Metastatic Breast Carcinoma in the Ovary (tissue), 3 donors: ENCODE measurements around a stretch of chr9.

- PRO-cap, 3 experiments: no peak in any of the 3 experiments
Measured at GRCh38 chr9:32457251-32457871, 68.6 kb downstream of the RIGI start.

- PRO-cap, 3 experiments: peak in 3 of 3 experiments; most common plus-strand start chr9:33163132 (in 3); most common minus-strand start chr9:33162810 (in 3)
Measured at GRCh38 chr9:33162373-33163475, 4.4 kb downstream of the B4GALT1 start.

DNA sequence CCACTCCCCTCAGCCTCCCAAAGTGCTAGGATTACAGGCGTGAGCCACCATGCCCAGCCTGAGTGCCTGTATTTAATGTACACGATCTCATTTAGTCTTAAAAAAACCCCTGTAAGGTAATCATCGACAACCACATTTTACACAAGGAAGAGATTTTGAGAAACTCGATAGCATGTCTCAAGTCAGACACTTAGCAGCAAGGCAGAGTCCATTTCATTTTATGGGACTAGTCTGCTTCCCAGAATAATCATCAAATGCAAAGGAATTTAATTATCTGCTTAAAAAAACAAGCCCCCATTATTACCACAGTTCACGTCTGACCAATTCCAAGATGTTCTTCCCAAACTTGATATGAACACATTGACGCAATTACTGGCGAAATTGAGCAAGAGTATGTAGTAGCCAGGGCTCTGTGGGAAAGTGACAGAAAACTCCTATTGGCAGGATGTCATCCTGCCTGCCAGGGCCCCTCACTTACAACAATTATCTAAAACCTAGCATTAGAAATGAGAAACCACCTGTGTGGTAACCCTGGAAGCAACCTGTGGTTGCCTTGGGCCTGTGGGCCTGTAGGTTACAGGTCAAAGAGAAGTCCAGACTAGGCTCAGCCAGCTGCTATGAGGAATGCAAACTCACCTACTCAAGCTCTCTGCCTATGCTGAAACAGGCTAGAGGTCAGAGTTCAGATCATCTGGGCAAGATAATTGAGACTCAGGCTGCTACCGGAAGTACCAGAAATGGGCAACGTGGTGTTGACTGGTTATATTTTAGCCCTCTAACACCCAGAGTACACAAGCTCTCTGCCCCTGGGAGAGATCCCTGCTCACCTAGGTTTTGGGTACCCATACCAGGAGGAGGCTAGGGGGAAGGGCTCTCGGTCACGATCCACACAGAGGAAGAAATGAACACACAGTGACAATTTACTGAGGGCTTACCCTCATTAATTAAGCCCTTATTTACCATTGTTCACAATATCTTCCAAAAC lies 1.6 kb downstream of the B4GALT1 start:
- PRO-cap, 3 experiments: peak in 2 of 3 experiments; most common plus-strand start position 426 of the sequence (in 1); most common minus-strand start position 628 of the sequence (in 2)

- PRO-cap, 3 experiments: no peak in any of the 3 experiments
Measured at GRCh38 chr9:33250094-33251011, 10.4 kb downstream of the SPINK4 start.

DNA sequence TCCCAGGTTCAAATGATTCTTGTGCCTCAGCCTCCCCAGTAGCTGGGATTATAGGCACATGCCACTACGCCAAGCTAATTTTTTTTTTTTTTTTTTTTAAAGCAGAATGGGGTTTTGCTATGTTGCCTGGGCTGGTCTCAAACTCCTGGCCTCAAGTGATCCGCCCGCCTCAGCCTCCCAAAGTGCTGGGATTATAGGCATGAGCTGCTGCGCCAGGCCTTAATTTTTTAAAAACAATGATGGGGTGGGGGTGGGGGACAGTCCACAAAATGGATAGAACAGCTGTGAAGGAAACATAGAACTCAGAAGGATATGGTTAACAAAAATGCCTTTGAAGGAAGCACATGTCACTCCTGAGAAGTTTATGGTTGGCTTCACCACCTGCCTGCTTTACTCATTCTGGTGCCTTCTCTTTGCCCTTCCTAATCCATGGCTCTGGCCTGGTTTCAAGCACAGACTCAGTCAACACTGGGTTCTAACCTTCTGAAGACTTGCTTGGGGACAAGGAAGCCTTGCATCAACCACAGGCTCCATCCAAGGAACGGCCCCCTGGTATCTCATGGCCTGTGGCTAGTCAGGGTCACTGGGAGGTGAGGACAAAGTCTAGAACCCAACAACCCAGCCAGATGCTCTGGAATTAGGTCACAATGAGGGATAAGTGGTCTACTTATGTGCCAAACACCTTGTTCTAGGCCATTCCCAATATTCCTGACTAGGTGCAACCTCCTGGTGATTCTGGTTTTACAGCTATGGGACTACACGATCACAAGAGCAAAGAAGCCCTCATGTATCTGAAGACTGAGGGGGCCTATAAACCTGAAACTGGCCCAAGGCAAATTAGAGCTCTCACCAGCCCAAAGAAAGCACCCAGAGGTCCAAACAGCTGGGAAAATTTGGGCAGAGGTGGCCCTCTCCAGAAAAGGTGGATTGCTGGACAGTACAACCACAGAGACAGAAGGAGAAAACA lies 10.2 kb downstream of the BAG1 start:
- PRO-cap, 3 experiments: no peak in any of the 3 experiments

- PRO-cap, 3 experiments: no peak in any of the 3 experiments
Measured at GRCh38 chr9:33260943-33261644, 3.4 kb downstream of the BAG1 start.

GRCh38 chr9:33329882-33330406 lies 39.6 kb downstream of the NFX1 start:
- PRO-cap, 3 experiments: no peak in any of the 3 experiments

DNA sequence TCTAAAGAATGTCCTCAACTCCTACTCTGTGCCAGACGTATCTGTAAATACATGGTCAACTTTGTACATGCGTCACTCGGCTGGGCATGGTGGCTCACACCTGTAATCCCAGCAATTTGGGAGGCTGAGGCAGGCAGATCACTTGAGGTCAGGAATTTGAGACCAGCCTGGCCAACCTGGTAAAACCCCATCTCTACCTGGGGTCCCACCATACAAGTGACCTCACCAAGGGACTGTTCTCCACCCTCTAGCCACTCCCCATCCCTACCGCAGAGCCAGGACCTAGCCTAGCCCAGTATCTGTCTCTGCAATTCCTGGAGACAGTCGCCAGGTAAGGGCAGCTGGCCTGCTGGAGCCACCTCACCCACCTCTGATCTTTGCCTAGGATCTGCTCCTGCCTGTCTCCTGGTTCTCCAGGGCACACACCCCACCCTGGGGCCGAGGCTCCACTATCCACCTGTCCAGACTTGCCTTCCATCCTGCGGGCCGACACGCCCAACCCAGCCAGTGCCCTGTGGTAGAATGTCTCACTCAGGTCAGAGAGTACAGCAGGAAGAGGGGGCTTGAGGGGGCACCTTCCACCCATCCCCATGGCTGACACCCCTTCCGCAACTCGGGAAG lies 15.6 kb upstream of the AQP7 start:
- PRO-cap, 3 experiments: no peak in any of the 3 experiments

DNA sequence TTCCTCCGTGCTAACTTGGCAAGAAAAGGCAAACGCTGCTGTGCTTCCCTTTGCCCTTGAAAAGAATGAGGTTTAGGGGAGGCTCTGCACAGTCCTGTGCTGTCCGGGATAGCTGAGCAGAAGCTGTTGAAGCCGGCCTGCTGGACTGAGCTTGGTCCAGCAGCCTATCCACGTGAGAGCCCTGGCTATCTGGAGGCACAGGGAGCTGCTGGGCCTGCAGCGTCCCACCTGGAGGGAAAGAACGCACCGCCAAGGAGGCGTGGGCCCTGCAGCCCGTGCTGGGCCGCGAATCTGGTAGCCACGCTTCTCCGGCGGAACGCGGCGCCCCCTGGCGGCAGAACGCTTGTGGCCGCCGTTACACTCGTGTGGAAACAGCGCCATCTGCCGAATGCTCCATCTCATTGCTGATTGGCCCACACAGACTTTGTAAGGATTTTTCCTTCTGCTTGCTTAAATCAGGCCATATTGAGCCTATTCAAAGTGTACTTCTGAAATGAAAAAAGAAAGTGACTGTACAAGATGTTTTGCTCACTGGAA lies 73.4 kb upstream of the PRSS3 start:
- PRO-cap, 3 experiments: no peak in any of the 3 experiments

DNA sequence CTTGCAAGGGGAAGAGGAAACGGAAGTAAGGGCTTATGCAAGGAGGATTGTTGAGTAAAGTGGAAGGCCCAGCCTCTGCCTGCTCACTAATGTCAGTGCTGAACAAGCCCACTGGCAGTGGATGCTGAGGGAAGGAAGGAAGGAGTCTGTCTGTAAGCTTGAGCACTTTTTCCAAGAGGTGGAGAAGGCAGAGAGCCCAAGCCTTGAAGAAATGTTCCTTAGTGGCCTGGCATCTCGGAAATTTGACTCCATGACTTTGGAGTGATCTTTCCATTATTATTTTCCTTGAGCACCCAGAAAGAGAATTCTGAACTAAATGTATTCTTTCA lies 35.6 kb upstream of the PRSS3 start:
- PRO-cap, 3 experiments: no peak in any of the 3 experiments

GRCh38 chr9:33998368-33998951 lies 50.2 kb downstream of the UBAP2 start:
- PRO-cap, 3 experiments: no peak in any of the 3 experiments

GRCh38 chr9:34224239-34224674 lies 45.4 kb downstream of the UBAP1 start:
- PRO-cap, 3 experiments: no peak in any of the 3 experiments

- PRO-cap, 3 experiments: no peak in any of the 3 experiments
Measured at GRCh38 chr9:34241129-34242074, 62.6 kb downstream of the UBAP1 start.

DNA sequence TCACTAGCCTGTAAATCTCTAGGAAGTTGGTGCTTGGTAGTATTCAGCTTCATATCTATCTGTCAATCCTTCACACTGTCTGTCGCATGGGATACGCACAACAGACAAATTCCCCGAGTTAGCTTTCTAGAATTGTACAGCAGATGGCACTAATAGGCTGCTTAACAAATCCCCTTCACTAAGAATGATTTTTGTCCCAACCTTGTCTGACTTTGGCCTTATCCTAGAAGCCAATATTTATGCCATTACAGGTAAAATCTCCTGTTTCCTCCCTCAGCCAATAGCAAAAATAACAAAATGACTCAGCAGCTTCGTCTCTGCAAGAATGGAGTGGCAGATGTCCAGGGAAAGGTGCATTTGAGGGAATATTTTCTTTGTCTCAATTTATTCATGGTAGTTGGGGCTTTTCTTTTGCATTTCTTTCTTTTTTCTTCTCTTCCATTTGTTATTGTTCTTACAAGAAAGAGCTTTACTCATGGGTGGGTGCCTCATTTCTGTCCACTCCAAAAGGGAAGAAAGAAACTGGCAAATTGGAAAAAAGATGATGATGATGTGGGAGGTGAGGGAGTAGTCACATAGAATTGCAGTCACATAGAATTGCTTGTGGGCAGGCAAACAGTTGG lies 3.2 kb downstream of the NUDT2 start:
- PRO-cap, 3 experiments: no peak in any of the 3 experiments

DNA sequence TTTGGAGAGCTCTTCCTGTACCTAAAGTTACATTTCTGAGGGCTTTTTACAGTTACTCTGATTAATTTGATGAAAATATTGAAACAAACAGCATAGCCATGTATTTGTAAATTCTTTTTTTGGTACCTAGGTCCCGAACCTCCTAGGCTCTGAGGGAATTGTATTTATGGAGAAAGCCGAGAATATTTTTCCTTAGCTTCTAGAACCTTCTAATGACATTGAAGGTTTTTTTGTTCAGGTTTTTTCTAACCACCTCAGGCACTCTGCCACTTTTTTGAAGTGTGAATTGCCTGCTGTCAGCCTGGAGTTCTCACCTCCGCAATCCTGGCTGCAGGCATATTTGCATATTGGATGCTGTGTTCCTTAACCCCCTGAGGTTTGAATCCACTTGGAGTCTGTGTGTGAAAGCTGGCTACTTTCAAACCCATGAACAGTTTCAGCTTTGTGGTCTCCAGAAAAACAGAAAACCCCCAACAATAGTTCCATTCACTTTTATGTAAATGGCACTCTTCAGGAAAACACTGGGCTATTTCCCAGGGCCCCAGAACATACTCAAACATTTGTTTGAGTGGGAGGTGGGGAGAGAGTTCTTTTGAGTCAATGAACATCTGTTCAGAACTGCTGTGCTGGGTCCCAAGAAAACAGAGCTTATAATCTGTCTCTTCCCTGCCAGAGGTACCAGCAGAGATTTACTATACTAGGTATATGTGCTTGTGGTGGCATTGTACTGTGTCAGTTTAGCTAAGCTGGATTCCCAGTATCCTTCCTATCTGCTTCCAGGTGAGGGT lies 4.9 kb downstream of the NUDT2 start:
- PRO-cap, 3 experiments: no peak in any of the 3 experiments

DNA sequence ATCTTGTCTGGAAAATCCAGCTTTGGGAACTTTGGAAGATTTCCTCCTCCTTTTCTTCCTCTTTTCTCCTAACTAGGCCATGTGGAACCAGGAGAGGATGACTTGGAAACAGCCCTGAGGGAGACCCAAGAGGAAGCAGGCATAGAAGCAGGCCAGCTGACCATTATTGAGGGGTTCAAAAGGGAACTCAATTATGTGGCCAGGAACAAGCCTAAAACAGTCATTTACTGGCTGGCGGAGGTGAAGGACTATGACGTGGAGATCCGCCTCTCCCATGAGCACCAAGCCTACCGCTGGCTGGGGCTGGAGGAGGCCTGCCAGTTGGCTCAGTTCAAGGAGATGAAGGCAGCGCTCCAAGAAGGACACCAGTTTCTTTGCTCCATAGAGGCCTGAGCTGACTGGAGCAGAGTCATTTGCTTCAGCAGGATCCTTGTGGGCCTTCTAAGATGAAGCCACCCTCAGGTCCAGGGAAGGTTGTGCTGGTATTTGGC lies 13.7 kb downstream of the NUDT2 start:
- PRO-cap, 3 experiments: no peak in any of the 3 experiments

DNA sequence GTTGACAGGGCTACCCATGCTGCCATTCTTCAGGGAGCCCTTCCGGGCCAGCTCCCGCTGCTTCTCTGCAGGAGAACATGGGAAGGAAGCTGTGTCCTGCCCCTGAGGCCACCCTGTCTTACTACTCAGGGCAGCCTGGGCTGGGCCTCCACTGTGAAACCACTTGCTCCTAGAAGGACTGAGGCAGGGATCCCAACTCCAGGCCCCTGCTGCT lies 5.0 kb upstream of the C9orf24 start:
- PRO-cap, 3 experiments: no peak in any of the 3 experiments

GRCh38 chr9:34432021-34432739 lies 26.2 kb downstream of the FAM219A start:
- PRO-cap, 3 experiments: no peak in any of the 3 experiments

DNA sequence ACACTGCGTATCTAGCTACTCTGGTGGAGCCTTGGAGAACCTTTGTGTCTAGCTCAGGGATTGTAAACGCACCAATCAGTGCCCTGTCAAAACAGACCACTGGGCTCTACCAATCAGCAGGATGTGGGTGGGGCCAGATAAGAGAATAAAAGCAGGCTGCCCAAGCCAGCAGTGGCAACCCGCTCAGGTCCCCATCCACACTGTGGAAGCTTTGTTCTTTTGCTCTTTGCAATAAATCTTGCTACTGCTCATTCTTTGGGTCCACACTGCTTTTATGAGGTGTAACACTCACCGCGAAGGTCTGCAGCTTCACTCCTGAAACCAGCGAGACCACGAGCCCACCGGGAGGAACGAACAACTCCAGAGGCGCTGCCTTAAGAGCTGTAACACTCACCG lies 19.7 kb downstream of the FAM219A start:
- PRO-cap, 3 experiments: no peak in any of the 3 experiments

- PRO-cap, 3 experiments: no peak in any of the 3 experiments
Measured at GRCh38 chr9:34451065-34451851, 7.1 kb downstream of the FAM219A start.